Measurements from ENCODE around the genes SIPA1L2 and NTPCR.

- RRBS: no CpG with 5 or more reads among the region's 4 CpGs
Measured at GRCh38 chr1:232628635-232628945, 1.3 kb downstream of the SIPA1L2 start.

GRCh38 chr1:232629751-232630214 is at the start of gene SIPA1L2:
Gene SIPA1L2 (minus strand): TSS chr1:232630133.
- RRBS: 2% methylated on average over 15 of the region's 67 CpGs

DNA sequence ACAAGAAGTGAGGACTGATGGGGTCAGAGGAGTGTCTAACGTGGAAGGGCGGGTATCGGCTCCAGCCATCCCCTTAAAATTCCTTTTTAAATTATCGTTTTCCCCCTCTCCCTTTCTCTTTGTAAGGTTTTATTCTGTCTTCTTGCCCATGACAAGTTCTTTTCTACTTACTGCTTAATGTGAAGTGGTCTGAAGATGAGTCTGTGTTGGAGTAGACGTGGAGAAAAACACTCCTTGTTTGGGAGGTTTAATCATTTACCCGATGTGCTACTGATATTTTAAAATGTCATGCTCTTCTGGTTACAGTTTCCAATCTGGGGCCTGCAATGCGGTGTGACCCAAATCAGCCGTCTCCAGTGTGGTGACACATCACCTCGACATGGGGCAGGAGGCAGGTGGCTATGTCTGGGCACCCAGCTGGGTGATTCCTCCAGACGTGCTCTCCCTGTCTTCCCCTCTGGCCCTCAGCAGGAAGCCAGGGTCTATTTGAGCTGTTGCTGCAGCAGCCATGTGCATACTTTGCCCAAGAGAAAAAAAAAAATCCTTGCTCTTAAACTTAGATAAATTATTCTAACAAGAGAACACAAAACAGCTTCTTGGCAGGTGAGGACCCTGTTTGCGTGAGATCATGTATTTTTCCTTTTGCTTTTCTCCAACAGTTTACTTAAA is 39.0 kb upstream of the MAP10 start:
- RRBS: no CpG with 5 or more reads among the region's 11 CpGs

- RRBS: under 1% methylated on average over 20 of the region's 51 CpGs
Measured at GRCh38 chr1:232949804-232950947, at the start of gene NTPCR. Gene NTPCR (plus strand): TSS chr1:232950611.

- RRBS: 100% methylated on average over 3 of the region's 23 CpGs
Measured at GRCh38 chr1:233257795-233258847, 37.4 kb downstream of the PCNX2 start.

DNA sequence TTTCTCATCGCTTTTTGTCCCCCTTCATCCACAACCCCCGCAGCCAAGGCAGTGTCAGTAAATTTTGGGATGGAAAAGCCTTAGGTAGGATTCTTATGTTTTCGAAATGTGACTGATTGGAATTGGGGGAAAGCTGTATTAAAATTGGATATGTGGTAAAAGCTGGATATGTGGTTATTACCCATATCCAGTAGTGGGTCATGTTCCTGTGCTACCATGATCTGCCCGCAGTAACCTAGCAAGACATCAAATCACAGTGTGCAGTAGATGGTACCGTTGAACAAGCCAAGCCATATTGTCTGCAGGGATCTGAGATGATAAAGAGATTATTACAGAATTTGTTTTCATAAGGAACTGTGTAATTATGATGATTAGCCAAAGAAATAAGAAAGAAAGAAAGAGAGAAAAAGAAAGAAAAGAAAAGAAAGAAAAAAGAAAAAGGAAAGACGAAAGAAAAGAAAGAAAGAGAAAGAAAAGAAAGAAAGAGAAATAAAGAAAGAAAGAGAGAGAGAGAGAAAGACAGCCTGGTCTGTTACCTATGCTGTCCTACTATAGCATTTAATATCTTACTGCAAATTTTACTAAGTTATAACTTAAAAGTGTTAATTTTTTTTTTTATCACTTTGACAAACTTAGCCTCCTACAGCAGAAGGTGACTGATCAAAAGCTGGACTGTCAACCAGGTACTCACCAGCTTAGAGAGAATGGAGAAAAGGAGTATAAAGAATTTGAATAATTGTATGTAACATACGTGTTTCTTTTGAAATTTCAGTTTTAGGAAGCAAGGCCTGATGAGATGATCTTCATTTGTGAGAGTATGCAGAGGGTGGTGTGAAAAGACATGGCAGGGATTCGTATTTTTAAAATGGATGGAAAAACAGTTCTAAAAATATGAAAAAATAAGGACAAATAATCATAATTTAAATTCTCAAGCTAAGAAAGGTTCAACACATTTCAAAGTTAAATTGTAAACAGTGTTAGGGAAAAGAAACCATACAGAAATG is 43.6 kb downstream of the KCNK1 start:
- RRBS: no CpG with 5 or more reads among the region's 8 CpGs

DNA sequence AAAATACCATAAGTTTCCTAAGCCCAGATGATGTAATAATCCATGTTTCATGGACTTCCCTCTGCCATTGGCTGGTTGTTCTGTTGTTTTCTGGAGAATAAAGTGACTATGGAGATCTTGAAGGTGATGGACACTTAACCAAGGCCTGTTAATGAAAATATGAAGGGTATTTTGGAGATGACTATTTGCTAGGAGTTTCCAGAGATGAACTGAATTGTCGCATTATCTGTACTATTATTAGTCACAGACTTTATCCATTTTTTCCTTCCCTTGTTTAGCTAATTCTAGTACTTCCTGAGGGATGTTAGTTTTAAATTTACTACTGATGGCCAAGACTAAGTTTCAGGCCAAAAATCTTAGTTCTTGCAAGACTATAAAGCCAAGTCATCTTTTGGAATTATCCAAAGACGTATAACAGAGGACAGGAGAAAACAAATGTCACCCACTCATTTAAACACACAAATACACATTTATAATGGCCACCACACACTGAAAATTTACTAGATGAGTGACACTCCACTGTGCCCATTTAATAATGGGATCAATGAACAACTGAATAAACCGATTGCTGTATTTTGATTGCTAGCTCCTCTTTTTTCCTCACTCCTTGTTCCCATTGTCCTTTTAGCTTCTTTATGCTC is 24.6 kb upstream of the TARBP1 start:
- RRBS: no CpG with 5 or more reads among the region's 3 CpGs

GRCh38 chr1:234533788-234534934 is 55.2 kb upstream of the TARBP1 start:
- RRBS: no CpG with 5 or more reads among the region's 17 CpGs

DNA sequence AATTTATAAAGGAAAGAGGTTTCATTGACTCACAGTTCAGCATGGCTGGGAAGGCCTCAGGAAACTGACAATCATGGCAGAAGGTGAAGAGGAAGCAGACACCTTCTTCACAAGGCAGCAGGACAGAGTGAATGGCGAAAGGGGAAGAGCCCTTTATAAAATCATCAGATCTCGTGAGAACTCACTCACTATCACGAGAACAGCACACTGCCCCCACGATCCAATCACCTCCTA is 86.0 kb upstream of the IRF2BP2 start:
- RRBS: no CpG with 5 or more reads among the region's 4 CpGs

DNA sequence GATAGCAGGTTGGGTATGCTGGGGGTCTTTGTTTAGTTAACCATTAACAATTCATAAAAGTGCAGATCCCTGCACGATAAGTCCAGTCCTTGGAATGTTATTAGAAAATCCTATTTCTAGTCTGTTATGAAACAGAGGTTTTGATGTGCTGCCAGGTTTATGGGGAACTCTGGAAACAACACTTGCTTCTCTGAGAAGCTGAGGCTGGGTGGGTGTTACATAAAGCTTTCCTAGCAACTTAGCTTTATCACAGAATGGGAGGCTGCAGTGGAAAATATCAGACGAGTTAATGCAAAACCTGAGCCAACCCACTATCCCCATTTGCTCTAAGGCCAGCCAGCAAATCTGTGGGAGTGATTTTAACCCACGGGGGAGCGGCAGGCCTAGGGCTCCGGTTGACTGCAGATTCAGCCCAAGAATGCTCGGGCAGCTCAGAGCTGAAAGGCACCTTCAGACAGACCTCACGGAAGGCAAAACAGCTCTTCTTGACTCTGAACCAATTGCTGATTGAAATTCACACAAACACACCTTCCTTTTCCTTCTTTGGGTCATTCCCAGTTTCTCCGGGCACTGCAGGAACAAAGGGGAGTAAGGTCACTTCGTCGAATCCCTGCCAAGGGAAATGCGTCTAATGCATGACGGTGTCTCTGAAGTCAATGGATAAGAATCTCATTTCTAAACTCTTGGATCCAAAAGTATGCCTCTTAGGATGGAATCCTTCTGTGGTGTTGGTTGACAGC is 111.7 kb upstream of the IRF2BP2 start:
- RRBS: no CpG with 5 or more reads among the region's 12 CpGs

DNA sequence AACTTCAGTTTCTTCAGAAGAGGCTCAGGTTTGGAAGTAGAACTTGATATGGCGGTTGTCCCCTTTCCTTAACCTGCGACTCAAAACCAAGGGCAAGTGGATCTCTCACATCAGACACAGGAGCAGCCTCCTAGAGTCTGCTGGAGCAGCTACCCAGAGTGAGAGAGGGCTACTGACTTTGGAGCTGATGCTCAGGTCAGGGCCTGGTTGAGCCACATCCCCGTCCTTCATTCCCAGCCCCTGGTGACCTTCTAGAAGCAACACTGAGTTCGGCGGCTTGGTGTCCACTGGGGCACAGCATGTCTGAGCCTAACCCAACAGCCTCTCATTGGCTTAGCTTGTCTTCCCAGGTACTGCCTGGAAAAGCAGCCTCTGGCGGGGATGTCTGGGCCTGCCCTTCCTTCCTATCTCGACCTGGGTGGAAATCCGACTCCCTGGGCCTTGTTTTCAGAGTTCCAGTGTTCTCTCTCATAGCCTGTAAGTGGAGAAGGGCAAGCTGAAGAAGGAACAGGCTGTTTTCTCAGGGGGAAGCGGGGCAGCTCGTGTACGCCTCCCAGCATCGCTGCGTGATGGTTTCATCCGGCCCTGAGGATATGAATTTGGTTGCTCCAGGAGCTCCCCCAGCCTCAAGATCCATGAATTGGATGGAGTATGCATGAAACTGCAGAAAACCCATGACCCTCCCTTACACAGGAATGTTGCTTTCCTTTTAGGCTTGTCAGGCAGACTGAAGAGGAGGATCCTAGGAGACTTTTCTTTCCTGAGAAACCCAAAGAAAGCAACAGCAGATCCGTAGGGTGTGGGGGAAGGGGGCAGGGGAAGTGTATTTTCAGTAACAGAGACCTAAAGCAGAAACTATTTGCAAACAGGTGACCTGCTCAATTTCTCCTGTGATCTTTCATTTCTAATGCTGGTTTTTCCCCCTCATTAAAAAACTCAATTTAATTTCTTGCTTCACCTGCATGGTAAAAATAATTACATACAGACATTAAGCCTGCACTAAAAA is 116.5 kb upstream of the IRF2BP2 start:
- RRBS: no CpG with 5 or more reads among the region's 15 CpGs

DNA sequence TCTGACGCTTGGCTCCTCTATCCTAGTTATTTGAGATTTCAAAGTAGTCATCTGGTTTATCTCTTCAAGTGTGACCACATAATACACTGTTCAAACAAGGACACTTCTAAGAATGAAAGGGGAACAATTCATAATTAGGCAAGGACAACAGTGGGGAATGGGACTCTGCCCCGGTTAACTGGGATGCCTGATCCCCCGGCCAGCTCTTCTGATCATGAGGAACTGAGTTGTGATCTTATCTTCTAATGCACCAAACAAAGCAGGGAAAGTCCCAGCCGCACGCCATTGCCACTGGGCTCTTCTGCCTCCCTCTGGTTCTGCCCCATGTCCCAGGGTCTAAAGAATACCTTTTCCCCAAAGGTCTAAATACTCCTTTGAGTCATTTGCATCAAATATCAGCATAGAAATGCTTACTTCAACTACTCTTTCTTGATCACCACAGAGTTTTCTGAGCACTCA is 158.2 kb upstream of the IRF2BP2 start:
- RRBS: no CpG with 5 or more reads among the region's 5 CpGs

- RRBS: 78% methylated on average over 2 of the region's 14 CpGs
Measured at GRCh38 chr1:234915745-234916559, 212.7 kb downstream of the TOMM20 start.

DNA sequence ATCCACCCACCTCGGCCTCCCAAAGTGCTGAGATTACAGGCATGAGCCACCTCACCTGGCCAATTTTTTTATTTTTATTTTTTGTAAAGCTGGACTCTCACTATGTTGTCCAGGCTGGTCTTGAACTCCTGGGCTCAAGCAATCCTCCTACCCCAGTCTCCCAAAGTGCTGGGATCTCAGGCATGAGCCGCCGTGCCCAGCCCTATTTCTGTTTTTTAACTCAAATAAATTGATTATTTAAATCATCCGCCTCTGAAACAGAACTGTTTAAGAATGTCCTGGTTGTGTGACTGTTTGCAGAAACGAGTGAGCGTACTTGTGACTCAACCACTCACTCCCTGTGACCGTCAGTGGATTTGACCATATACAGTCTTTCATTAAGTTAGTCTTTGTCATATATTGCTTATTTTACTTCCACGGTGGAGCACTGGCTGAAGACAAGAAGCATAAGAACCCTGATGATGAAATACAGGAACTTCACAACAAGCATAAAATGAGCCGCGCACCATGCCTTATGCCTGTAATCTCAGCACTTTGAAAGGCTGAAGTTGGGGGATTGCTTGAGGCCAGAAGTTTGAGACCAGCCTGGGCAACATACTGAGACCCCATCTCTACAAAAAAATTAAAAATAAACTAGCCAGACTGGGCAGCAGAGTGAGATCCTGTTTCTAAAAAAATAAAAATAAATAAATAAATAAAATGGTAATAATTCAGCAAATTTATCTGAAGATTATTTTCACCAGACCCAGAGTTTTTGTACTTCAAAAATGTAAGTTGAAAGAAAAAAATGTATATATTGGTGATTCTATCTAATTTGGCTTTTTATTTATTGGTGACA is 194.0 kb downstream of the TOMM20 start:
- RRBS: no CpG with 5 or more reads among the region's 10 CpGs

GRCh38 chr1:234979919-234980282 is 148.7 kb downstream of the TOMM20 start:
- RRBS: no CpG with 5 or more reads among the region's 5 CpGs

DNA sequence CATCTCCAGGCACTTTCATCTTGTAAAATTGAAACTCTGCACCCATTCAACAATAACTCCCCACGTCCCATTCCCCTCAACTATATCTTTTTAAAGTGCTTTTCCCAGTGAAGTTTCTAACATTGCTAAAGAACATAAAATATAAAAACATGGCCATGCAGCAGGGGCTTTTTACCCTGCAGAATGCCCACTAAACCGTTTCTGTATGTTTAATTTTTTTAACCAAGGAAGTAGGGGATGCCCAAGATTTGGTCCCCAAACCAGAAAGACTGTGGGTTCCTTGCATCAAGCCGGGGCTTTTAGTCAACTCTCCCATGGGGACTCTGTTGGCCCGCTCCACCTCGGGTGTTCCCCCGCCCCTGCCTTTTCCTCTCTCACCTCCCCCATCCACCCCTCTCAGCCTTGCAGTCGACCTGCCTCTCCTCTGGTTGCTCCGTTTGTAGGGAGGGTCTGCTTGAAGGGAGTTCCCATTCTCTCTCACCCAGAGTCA is 117.6 kb downstream of the TOMM20 start:
- RRBS: no CpG with 5 or more reads among the region's 8 CpGs

DNA sequence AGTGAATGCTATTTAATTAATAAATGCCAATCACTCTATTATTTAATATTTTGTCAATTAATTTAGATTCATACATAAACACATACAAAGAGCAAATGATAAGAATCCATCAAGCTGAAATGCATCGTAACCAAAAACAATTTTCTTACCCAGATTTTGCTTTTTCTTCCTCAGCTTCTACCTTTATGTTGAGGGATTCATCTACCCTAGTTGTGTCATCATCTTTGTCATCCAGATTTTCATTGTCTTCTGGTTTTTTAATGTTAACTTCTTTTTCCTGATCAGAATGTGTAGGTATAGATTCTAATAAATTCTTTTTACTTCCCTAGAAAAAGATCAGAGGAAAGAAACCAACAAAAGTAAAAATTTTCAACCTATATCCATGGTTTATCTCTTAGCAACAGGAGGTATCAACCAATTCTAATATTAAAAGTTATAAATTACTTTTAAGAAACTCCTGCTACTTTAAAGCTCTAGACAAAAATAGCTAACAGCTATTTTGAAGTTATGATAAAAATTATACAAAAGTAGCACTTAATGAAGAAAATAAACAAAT is 58.7 kb upstream of the RBM34 start:
- RRBS: no CpG with 5 or more reads among the region's 1 CpG

DNA sequence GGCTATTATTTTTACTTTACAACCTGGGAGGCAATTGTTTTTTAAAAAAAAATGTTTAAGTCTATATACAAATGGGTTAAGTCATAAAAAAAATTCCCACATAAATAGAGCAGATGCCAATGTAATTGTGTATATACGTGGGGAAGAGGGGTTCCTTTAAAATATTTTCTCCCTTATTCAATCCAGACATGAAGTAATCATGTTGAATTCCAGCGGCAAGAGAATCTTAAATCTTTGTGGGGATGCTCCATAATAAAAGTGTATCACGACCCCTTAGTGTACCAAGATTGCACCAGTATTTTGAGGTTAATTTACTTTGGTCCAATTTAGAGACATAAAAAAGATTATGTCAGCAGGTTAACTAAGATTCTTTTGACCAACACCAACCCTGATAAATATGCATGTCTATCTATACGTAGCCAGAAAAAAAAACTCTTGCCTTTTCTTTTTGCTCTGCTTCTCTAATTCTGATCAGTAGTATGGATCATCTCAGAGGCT is 62.0 kb downstream of the ARID4B start:
- RRBS: no CpG with 5 or more reads among the region's 4 CpGs

GRCh38 chr1:235309640-235310420 is 18.1 kb downstream of the ARID4B start:
- RRBS: no CpG with 5 or more reads among the region's 8 CpGs

All from choroid plexus epithelial cell (primary cell).